ENCODE results near the genes KRTAP12-4 and ITGB2.

- RRBS = no CpG with 5 or more reads among the region's 17 CpGs
Measured at GRCh38 chr21:44653815-44654670, at the start of gene KRTAP12-4. TSS of gene KRTAP12-4 (minus strand) at chr21:44654659.

DNA sequence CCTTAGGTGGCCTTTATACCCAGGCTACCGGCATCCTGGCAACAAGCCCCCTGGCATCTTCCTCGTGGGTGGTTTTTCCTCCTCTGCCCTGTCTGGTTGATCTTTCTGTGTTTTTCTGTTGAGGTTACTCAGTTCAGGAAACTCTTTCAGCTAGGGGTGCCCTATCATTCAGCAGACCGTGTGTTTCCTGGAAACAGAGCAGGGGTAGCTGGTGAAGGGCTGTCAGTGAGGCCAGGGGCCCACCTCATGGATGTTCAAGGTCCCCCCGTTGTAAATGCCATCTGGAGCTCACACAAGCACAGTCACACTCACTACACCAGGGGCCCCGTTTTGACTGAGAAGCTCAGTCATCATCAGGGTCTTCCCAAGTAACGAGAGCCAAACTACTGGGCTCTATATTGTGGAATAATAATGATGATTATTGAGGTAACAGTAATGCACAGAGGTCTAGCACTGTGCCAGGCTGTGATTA, 248 bp upstream of the KRTAP12-4 start:
- RRBS = no CpG with 5 or more reads among the region's 6 CpGs

GRCh38 chr21:44704562-44705092, 6.7 kb downstream of the TSPEAR start:
- RRBS = 28% methylated on average over 4 of the region's 18 CpGs

- RRBS = under 1% methylated on average over 11 of the region's 58 CpGs
Measured at GRCh38 chr21:44817242-44817789, 546 bp downstream of the SUMO3 start.

GRCh38 chr21:44836632-44837287, 18.9 kb upstream of the SUMO3 start:
- RRBS = 58% methylated on average over 7 of the region's 30 CpGs

GRCh38 chr21:44865289-44865682, 8.2 kb downstream of the PTTG1IP start:
- RRBS = no CpG with 5 or more reads among the region's 9 CpGs

GRCh38 chr21:44872451-44873210, 859 bp downstream of the PTTG1IP start:
- RRBS = 2% methylated on average over 24 of the region's 47 CpGs

GRCh38 chr21:44878504-44879085, 5.1 kb upstream of the PTTG1IP start:
- RRBS = no CpG with 5 or more reads among the region's 6 CpGs

- RRBS = no CpG with 5 or more reads among the region's 12 CpGs
Measured at GRCh38 chr21:44908392-44908899, 12.3 kb downstream of the ITGB2 start.

- RRBS = 40% methylated on average over 1 of the region's 23 CpGs
Measured at GRCh38 chr21:44911074-44911828, 9.4 kb downstream of the ITGB2 start.

DNA sequence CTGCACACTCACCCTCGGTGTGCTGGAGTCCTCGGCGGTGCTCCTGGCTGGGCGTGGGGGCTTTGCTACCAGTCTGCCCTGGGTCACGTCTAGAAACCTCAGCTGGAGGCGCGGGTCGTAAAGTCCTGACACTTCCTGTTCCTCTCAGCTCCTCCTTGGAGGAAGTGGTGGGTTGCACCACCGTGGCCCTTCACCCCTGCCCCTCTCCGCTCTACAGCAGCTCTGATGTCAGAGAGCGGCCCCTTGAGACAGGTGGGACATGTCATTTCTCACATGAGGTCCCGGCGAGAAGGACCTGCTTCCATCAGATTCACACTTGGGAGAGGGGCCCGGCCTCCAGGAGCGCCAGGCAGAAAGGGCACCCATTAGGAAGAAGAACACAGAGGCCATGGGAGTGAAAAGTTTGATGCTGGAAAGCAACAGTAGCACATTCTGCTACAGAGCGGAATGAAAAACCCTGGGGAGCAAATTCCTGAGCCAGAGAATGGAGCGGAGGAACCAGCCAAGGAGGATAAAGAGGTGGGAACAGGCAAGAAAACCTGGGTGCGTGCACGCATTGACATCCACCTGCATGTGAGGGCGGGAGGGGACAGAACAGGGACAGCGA, at the start of gene ITGB2:
TSS of gene ITGB2 (minus strand) at position 91 of the 607 bp plus-strand sequence.
- RRBS = no CpG with 5 or more reads among the region's 21 CpGs

DNA sequence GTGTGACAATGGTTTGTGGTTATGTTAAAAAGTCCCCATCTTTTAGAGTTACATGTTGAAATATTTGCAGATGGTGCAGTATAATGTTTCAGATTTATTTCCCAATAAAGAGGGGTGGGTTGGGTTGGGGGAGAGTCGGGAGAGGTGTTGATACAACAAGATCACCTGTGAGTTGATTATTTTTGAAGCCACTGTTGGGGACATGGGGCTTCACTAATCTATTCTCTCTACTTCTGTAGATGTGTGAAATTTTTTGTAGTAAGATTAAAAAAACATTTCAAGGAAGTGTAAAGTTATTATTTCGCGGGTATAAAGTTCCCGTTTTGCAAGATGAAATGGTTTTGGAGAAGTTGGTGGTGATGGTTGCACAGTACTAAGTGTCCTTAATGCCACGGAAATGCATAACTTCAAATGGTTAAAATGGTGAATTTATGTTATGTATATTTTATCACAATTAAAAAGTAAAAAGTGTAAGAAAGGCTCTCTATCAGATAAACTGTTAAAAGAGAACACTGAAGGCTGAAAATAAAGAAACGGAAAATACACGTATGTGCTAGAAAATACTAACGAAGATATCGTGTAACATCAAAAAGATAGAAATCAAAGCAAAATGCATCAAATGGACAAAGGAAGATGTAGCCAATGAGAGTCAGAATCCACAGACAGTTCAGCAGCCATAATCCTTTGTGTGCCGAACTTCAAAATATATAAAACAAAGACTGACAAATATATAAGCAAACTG, 2.8 kb upstream of the ITGB2 start:
- RRBS = no CpG with 5 or more reads among the region's 10 CpGs

DNA sequence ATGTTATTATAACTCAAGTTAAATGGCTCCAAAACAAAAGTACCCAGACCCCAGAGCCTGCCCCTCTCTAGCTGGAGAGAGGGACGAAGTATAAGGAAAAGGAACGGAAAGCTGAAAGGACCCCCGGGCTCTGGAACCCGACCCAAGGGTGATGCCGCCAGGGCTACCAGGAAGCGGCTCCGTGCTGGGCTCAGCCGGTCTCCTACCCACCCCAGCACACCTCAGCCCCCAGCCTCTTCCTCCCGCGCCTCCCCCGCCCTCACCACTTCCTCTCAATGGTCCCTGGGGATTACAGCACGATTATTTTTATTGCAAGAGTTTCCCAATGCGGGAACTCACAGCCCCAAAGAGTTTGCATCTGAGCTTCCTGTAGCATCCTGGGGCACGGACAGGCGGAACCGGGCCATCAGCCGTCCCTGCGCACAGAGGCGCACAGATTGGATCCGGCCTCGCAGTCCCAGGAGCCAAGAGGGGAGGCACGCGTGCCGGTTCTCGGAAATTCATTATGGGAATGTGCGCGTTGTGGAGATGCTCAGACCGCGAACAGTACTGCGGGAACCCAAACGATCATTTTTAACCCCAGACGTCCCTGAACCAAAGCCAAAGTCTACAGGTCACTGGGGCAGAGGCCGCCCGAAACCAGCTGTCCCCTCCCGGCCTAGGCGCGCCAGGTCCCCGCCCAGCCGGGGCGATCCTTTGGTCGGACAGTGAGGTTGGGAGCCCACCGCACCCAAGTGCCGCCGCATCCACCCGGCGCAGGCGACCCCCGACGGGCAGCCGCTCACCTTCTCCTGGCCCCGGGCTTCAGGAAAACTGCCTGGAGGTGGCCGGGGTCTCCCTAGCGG, 8.6 kb upstream of the SLX9 start:
- RRBS = 3% methylated on average over 30 of the region's 53 CpGs

- RRBS = 3% methylated on average over 15 of the region's 37 CpGs
Measured at GRCh38 chr21:44932691-44933114, 7.1 kb upstream of the SLX9 start.

GRCh38 chr21:45050023-45051023, 24.1 kb upstream of the ADARB1 start:
- RRBS = no CpG with 5 or more reads among the region's 27 CpGs

DNA sequence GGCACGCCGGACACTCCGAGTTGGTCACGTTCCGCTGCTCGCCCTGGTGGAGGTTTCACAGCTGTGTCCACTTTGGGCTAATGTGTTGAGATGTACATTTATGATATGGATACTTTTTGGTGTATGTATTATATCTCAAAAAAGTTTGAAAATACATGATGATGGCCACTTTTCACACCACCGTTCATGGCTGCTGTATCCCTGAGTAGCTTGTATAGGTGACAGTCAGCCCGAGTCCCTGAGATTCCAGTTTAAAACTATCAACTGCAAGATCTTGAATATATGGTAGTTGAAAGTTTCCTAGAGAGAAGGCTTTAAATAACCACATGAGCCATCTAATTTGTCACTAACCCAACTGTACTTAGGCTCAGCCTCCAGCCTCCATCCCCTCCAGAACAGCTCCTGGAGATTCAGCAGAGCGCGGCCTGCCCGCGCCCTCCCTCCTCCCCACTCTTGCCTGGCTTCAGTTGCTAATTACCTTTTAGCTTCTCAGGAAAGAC, 6.6 kb upstream of the ADARB1 start:
- RRBS = no CpG with 5 or more reads among the region's 12 CpGs

- RRBS = 1% methylated on average over 31 of the region's 42 CpGs
Measured at GRCh38 chr21:45074930-45075222, 496 bp downstream of the ADARB1 start.

DNA sequence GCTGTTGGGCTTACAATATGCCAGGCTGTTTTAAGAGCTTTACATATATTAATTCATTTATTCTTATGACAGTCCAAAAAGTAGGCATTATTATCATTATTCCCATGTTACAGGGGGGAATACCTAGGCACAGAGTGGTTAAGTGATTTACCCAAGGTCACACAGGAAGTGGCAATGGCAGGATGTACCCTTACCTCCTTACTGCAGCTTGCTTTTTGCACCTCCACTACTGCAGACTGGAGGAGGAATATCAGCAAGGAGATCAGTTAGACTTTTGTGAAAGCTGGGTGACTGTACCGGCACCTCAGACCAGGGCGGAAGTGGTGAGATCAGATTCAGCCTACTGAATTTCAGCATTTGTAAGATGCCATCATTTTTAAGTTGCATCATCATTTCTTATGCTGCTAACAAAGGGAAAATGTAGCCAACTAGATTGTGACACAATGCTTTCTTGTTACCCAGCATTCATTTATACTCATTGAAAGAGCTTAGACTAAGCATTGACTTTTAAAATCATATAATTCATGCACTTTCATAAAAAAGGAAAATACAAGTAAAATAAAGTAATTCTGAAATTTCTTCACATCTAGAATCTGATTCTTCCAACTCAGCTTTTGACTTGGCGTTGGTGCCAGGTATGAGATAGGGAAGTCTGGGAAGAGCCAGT, 4.6 kb downstream of the ADARB1 start:
- RRBS = no CpG with 5 or more reads among the region's 3 CpGs

DNA sequence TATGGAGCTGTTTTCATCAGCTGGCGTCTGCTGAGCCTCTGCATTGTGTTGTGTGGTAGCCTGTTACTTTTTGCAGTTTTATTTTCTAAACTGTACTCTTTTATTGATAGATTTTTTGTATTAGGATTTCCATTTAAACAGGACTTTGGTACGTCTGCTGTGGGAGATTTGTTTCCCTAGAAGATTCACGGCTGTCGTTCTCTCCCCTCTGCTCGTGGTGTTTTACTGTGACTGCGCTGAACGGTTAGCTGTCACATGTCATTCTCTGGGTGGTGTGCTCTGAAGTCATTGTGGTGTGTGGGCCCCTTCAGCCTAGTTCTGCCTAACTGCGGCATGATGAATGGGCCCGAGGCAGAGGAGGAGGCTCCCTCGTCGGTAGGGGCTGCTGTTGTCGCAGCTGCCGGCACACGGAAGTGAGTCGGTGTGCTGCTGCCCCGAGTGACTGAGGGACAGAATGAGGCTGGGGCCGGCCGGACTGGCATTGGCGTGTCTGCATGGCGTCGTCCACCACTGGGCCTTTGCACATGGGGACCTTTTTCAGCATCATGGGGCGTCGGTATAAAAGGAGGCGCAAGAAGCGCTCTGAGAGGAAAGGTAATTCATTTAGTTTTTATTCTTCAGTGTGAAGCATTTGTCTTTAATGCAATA, 77.9 kb downstream of the ADARB1 start:
- RRBS = 21% methylated on average over 5 of the region's 25 CpGs

DNA sequence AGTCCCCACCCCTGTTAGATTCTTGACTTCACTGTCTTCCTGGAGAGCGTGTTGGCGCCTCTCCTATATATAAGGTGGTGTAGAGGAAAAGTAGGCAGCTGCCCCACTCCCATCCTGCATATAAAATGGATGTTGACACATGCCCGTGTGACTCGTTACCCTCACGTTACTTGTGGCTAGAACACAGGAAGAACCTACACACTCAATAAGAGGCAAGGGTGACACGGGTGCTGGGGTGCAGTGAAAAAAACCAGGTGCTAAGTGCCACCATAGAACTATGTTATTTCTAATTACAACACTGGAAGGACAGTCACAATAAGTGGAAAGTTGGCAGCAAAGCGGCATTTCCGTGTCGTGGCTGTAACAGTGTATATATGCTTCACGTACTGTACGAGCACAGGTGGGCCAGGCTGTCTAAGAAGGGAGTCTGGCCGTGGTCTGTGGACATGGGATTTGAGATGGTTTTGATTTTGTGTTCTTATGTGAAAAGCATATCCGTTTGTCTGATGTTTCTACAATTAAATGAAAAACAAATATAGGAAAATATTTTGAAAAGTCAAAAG, 60.8 kb downstream of the POFUT2 start:
- RRBS = no CpG with 5 or more reads among the region's 13 CpGs